GM19240 (cell line): ENCODE data around the gene BAIAP2.

DNA sequence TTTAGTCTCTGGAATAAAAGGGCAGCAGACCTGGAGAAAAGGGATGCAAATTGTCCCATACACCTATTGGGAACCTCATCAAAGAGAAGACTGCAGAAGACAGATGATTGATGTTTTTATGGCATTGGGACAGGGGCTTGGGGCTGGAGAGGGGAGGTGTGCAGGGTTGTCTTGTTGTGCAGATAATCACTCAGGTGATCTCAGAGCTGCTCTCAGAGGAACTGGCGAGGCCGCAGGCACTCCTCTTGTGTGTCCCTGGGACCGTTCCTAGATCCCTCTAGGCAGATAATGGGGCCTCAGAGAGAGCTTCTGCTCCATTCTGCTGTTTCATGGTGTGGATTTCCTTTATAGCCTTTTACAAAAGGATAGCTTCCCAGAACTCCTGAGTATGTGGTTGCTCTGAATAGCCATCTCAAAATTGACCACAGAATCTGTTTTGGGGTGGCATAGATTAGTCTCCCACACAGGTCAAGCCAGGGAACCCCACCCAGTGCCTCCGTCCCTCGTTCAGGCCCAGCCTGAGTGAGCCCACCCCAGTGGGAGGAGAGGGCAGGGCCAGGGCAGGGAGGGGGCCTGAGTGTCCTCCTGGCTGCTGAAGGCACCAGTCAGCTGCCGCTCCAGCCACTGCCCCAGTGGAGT lies 1.7 kb downstream of the RNF213 start:
- RRBS = no CpG with 5 or more reads among the region's 6 CpGs

- RRBS = 0% methylated on average over 1 of the region's 9 CpGs
Measured at GRCh38 chr17:80264605-80264929, 3.9 kb downstream of the RNF213 start.

DNA sequence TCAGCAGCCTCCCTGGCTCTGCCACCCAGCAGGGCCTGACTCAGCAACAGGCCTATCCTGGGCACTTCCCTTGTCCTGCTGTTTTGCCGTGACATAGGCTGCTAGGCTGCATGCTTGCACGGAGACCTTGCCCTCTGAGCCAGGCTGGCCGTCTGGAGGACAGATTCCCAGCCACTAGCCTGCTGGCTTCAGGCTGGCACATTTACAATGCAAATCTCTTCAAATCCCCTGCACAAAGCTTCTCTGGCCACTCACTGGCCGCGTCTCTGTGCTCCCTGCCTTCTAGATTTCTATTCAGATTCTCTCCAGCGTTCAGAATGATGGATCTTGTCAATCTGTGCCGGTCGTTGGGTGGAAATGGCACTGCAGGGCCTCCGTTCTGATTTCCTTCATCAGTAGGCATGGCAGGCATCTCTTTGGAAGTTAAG lies 9.6 kb downstream of the RNF213 start:
- RRBS = no CpG with 5 or more reads among the region's 9 CpGs

DNA sequence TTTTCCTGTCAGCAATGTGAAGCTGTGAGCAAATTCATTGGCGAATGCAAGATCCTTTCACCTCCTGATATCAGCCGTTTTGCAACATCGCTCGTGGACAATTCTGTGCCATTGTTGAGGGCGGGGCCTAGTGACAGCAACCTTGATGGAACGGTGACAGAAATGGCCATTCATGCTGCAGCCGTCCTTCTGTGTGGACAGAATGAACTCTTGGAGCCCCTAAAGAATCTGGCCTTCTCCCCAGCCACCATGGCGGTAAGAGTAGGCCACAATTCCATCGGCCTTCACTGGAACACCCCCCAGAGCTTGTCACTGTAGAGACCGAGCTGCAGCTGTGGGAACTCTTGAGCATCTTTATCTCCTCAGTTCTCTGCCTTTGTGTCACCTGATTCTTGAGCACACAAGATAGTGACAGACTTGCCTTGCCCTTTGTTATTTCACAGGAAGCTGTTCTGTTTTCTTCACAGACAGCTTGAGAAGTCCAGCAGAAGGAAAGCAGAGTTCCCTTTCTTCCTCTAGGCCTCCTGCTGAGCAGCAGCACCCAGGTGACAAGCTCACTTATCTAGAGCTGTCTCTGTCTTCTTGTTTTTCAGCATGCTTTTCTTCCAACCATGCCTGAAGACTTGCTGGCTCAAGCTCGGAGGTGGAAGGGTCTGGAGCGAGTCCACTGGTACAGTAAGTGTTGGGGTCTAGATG lies 38.5 kb upstream of the ENDOV start:
- RRBS = no CpG with 5 or more reads among the region's 12 CpGs

GRCh38 chr17:80437803-80438077 lies 22.8 kb downstream of the ENDOV start:
- RRBS = 77% methylated on average over 3 of the region's 7 CpGs

DNA sequence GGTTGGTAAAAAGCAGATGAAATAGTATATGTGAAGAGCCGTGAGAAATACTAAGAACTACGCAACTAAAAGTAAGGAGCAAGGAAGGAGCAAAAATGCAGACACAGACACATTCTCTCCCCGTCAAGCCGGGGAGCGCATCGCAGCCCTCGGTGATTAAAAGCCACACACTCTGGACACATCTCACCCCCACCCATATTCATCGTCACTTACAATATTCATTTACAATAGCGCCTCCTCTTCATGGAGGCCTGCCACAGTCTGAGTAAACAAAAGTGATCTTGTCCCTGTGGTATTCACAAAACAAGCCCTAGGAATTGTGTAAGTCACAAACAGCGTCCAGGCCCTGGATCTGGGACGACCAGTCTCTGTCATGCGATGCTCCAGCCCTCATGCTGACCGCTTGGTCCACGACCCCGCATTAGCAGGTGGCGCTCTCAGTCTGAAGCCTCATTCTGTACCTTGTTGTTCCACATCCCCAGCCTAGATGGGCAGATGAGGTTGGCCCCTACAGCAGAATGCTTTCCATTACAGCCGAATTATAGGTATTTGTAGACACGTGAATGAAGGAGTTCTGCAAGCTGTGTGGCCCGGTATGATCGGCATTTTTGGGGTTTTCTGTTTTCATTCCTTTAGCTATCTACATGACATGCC lies 206.9 kb downstream of the RPTOR start:
- RRBS = no CpG with 5 or more reads among the region's 20 CpGs

- RRBS = no CpG with 5 or more reads among the region's 11 CpGs
Measured at GRCh38 chr17:80758804-80759275, 214.2 kb downstream of the RPTOR start.

DNA sequence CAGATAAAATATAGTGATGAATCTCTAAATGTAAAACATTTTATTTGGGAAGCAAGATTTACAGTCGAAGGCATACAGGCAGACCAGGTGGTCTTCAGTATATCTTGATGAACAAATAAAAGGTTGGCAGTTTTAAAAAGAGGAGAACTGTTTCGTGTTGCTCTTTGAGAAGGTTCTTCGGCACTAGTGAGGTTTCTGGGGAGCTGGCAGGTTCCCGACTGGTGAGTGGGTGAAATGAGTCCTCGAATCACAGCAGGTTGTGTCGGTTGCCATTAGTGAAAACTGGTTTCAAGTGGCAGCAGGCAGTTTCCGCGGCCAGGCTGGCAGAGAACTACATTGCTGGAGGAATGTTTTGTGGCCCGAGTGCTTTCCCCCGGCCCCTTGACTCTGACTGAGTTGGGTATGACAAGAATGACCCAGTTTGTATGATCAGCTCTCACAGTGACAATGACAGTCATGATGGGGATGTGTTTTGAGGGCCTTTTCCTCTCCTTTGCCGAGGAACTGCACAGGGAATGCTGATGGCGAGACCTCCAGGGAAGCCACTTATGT lies 206.3 kb upstream of the CHMP6 start:
- RRBS = no CpG with 5 or more reads among the region's 12 CpGs

GRCh38 chr17:80911667-80912181 lies 79.9 kb upstream of the CHMP6 start:
- RRBS = no CpG with 5 or more reads among the region's 11 CpGs

- RRBS = no CpG with 5 or more reads among the region's 30 CpGs
Measured at GRCh38 chr17:80942305-80943033, 49.2 kb upstream of the CHMP6 start.

DNA sequence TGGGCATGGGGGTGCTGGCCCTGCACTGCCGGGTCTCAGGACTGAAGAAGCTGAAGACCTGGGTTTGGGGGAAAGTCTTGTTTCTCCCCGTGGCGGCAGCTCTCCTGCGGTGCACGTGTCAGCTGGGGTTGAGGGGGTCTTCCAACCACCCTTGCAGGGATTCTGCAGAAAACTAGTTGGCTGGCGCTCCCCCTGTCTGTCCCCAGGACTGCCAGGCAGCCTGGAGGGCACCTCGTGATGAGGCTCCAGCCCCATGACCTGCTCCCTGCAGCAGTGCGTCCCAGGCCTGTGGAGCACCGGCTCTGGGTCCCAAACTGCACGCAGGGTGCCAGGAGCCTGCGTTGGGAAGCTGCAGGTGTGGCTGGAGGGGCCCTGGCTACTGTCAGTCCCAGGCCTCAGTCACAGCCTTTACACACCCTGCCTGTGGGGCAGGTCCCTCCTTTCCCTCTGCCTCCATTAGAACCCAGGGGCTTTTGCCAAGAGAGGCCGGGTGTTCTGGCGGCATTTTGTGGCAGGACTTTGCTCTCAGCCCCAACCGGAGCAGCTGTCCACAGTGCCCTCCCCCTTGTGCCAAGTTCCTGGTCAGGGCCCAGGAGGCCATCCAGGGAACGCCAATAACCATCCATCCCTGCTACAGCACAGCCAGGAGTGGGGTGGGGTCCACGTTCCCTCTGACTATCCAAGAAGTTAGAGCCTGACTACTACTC lies 9.1 kb downstream of the CHMP6 start:
- RRBS = 95% methylated on average over 3 of the region's 16 CpGs

GRCh38 chr17:81019238-81019646 lies 15.7 kb upstream of the BAIAP2 start:
- RRBS = 90% methylated on average over 1 of the region's 5 CpGs

DNA sequence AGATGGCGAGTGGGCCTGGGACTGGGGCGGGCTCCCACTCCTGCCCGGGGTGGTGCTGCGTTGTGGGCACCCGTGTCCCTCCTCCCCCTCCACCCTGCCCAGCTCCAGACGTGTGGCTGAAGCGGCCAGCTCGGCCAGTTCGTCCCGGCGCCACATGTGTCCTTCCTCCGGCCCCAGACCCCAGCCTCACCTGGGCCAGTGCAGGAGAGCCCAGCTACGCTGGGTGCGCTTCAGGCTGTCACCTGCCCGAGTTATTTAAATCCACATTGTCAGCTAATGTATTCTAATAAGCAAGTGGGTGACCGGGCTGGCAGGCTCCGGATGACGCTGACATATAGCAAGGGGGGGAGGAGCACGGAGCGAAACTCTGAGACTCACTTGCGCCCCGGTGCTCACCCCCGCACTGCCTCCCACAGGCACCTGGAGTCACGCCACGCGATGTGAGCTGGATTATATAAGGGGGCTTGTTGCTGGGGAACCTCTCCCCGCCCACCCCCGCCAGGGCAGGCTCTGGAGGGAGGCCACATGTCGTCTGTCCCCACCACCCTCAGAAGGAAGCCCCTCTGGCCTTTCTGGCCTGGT lies 7.2 kb upstream of the BAIAP2 start:
- RRBS = 61% methylated on average over 13 of the region's 29 CpGs

- RRBS = 91% methylated on average over 9 of the region's 45 CpGs
Measured at GRCh38 chr17:81031008-81032138, 3.6 kb upstream of the BAIAP2 start.

- RRBS = no CpG with 5 or more reads among the region's 16 CpGs
Measured at GRCh38 chr17:81032139-81032536, 2.8 kb upstream of the BAIAP2 start.

- RRBS = 3% methylated on average over 83 of the region's 174 CpGs
Measured at GRCh38 chr17:81034343-81035772, at the start of gene BAIAP2. Gene BAIAP2, plus strand, starts transcription at chr17:81035151.

- RRBS = 75% methylated on average over 4 of the region's 50 CpGs
Measured at GRCh38 chr17:81049917-81051079, 15.3 kb downstream of the BAIAP2 start.

DNA sequence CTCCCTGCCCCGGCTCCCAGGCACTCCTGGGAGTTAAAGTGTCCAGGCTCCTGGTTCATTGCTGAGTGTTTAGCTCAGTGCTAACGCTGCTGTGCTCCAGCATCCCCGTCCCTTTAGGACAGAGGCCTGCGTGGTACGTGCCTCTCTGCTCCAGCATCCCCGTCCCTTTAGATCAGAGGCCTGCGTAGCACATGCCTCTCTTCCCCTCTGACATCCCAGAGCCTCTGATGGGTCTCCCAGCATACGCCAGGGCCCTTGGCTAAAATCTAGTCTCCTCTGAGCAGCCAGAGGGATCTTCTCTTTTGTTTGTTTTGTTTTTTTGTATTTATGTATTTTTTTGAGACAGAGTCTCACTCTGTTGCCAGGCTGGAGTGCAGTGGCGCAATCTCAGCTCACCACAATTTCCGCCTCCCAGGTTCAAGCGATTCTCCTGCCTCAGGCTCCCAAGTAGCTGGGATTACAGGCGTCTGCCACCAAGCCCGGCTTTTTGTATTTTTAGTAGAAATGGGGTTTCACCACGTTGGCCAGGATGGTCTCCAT lies 16.2 kb downstream of the BAIAP2 start:
- RRBS = no CpG with 5 or more reads among the region's 14 CpGs

- RRBS = 89% methylated on average over 4 of the region's 19 CpGs
Measured at GRCh38 chr17:81060166-81060939, 25.4 kb downstream of the BAIAP2 start.

DNA sequence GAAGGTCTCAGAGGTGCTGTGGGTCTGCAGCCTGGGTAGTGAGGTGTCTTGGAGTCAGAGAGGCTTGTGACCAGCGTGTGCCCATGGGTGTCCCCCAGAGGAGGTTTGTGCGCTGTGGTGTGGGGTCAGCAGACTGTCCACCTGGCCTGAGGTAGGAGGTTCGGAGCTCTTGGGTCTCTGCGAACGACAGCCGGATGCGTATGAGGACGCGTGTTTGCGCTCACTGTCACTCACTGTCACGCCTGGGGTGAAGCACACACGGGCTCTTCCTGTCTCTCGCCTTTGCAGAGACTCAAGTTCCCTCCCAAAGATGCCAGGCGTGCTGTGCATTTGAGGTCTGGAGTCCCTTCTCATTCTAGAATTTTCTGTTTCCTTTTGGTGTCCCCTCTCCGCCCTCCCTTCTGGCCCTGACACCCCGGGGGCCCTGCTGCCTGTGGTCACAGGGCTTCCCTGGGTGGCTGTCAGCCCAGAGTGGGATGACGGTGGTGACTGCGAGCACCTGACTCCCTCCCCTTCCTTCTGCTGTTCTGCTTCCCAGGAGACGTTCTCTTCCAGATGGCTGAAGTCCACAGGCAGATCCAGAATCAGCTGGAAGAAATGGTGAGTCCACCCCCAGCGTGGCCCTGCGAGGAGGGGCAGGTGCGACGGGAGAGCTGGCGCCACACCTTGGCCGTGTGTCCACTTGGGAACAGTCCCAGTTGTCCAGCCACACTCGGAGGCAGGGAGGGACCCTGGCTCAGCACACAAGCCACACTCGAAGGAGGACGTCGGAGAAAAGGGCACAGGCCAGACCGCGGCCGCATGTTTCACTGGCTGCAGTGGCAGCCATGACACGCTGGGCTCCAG lies 49.6 kb downstream of the BAIAP2 start:
- RRBS = no CpG with 5 or more reads among the region's 33 CpGs